Vein endothelial cell (primary cell): ENCODE measurements around a stretch of chr5.

DNA sequence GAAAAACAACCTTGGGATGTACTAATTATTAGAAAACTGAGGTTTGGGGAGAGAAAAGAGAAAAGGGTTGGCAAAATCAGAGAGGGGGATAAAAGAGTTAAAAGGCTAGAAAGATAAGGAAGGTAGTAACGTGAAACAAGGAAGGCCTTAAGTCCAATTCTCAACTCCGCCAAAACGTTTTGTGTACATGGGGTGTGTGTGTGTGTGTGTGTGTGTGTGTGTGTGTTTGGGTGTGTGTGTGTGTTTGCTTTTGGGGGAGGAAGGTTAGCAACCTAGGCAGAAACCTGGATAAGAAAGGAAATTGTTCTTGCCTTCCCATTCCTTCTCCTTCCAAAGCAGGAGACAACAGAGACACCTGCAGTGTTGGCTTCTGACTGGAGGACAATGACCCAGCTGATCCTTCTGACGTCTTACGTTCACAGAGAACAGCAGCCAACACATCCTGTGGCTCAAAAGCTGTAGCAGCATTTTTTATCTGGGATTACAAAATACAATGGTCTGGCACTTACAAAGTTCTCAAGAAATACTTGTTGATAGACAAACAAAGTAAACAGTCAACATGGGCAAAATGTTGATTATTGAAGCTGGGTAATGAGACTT is 4.1 kb upstream of the CCNG1 start:
- CAGE, long polyA plus RNA, result no peak

GRCh38 chr5:163914927-163915405 is 409.5 kb downstream of the MAT2B start:
- CAGE, long polyA plus RNA, result no peak

GRCh38 chr5:164119800-164120233 is 614.4 kb downstream of the MAT2B start:
- CAGE, long polyA plus RNA, result no peak

- CAGE, long polyA plus RNA, result no peak
These were observed 894.5 kb upstream of the TENM2 start for GRCh38 chr5:166084444-166084696.

DNA sequence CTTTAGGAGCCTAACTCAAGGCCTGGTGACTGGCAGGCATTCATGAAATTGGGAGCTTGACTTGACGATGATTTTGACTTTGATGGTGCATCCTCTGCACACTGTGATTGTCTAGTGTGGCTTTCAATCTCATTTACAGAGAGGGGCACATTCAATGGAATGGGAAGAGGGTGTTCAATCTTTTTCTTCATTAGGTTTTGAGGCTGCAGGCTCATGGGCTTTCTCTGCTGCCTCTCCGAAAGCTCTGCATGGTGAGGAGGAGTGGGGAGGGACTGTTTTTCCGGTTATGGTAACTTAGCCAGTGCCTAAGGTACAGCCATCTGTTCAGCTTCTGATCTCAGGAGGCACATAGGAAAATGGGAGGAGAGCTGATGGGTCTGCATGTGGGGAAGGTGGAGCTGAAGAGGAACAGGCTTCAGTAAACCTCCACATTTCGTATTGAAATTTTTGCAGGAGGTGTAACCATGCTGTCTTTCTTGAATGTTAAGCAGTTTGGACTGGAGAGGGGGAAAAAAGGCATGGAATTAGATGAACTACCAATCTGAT is 292.2 kb downstream of the TENM2 start:
- CAGE, long polyA plus RNA, result no peak

DNA sequence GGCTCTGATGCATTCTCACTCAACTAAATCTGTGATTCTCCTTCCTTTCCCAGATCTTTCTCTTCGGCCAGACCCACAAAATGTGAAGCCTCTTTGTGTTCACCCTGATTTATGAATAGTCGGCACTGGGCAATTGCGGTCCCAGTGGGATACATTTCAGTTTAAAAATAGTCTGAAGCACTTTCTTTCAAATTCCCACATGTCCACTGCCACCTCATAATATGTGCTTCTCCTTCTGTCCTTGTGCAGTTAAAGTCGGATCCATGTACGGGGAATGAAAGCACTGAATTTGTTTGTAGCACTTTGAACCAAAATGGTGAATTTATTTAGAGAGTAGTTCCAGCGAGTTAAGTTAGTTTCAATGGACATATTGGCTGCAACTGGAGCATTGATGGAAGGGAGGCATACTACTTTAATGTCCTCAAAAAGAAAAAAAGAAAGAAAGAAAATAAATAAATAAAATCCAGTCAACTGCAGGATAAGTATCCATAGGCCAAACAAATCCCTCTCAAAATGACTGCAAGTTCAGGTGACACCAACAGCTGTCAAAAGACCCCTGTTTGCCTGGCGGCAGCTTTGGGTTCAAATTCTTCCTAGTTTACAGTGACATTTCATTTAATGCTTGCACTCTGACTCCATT is 317.4 kb downstream of the TENM2 start:
- CAGE, long polyA plus RNA, result no peak

DNA sequence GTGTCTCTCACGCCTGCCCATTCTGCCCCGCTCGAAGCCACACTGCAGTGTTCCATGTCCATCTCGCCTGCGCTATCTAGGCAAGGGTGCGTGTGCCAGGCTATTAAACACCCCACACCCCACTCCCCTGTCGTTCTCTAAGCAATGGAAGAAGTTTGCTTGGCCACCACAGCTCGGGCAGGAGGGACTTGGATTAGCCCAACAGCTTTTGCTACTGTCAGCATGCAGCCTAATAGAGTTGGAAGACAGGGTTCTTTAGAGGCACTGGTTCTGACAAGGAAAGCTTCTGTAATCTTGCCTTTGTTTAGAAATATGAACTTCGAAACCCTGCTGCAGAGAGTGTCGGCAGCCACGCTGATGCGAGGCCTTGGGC is 268.6 kb upstream of the WWC1 start:
- CAGE, long polyA plus RNA, result no peak

- CAGE, long polyA plus RNA, result no peak
These were observed 37.4 kb downstream of the WWC1 start for GRCh38 chr5:168328830-168329268.

GRCh38 chr5:168330313-168331002 is 39.0 kb downstream of the WWC1 start:
- CAGE, long polyA plus RNA, result no peak

GRCh38 chr5:168393124-168393842 is 93.0 kb upstream of the RARS1 start:
- CAGE, long polyA plus RNA, result no peak

DNA sequence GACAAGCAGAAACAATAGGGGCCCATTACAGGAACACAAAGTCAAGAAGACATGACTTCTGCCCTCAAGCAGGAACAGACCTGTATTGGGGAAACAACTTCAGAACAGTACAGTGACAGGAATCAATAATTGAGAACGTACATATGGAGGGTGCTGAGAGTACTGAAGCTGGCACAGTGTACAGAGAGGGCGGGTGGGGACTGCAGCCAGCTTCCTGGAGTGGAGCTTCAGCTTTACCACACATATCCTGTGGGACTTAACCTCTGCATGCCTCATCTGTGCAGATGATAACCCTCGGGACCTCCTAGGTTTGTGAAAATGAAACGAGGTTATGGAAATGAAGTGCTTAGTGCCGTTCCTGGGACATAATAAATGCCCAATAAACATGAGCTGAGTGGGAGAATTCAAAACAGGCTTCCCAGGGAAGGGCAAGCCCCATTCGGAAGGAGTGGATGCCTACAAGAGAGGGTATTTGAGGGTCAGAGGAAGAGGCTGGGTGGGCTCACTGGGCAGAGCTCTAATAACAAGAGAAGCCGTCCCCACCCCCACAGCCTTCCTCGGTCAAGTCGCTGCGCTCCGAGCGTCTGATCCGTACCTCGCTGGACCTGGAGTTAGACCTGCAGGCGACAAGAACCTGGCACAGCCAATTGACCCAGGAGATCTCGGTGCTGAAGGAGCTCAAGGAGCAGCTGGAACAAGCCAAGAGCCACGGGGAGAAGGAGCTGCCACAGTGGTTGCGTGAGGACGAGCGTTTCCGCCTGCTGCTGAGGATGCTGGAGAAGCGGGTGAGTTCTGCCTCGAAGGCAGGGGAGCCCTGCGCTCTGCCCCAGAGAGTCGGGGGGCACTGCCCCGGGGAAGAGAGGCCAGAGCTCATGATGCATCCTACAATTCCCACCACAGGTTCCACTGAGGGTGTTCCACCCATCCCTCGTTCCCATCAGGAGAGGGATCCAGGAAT is 21.8 kb upstream of the RARS1 start:
- CAGE, long polyA plus RNA, result no peak

DNA sequence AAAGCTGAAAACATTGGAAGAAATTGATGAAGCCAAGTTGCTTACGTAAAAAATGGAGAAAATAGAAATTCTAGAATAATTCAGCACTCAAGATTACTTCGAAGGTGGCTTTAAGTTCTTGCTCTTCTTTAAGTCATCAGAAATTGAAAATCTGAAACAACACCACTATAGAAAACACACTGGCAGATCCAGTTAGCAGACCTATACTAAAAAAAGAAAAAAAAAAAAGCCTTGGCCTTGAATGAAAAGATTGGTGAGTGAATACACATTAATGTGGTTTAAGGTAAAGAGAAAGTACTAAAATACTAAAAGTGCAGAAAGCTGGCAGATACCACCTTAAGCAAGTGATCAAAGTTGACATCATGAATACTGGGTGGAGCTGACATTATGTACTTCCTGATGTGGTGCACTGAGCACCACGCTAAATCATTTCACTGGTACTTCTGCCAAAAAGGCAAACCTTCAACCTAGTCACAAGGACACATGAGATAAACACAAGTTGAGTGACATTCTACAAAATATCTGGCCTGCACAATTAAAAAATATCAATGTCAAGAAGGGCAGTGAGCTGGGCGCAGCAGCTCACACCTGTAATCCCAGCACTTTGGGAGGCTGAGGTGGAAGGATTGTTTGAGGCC is 33.7 kb upstream of the PANK3 start:
- CAGE, long polyA plus RNA, result no peak

GRCh38 chr5:168869869-168870388 is 290.8 kb upstream of the PANK3 start:
- CAGE, long polyA plus RNA, result no peak

- CAGE, long polyA plus RNA, result no peak
These were observed 287.1 kb downstream of the SLIT3 start for GRCh38 chr5:169013779-169014332.

DNA sequence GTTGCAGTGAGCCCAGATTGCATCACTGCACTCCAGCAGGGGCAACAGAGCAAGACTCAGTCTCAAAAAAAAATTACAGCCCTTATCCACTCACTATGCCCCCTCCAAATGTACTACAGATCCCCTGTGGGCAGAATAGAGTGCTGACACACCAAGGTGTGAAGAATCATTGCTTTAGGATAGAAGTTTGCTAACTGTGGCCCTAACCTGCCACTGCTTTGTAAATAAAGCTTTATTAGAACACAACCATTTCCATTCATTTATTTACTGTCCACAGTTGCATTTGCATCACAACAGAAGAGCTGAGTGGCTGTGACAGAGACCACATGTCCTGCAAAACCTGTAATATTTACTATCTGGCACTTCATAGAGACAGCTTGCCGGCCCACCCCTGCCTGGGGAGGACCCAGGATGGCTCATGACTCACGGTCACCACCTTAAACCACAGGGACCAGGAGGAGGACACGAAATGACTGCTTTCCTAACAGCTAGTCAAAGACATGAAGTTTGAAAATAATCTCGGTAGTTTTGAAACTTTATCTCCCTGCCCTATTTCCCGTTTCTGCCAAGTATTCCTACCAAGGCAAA is 206.3 kb downstream of the SLIT3 start:
- CAGE, long polyA plus RNA, result no peak

GRCh38 chr5:169286697-169286905 is 14.3 kb downstream of the SLIT3 start:
- CAGE, long polyA plus RNA, result no peak

DNA sequence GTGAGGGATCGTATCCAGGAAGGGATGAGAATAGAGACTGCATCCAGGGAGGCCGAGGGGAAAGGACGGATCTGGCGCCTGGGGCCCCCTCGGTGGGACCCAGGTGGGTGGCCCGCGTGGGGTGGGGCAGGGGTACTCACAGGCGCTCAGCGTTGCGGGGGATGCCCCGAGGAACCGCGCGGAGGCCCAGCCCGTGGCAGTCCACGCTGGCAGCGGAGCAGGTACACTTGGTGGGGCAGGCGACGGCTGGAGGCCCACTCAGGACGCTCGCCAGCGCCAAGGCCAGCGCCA is 621 bp downstream of the SLIT3 start:
- CAGE, long polyA plus RNA, result no peak

DNA sequence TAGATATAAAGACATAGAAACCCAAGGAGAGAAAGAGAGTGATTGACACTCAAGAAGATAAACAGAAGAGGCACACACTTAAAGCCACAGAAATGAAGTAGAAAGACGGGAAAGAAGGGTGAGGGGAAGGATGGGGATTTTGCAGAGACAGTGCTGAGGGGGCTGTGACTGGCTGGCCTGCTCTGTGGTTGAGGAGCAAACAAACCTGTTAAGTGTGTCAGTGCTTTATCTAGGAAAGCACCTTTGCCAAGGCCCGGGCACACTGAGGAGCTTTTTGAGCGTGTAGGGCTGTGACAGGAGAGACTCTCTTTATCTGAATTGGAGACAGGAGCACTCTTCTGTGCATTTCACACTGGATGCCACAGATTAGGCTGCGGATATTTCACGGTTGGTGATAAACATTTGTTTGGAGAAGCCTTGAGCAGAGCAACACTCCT is 109.1 kb downstream of the DOCK2 start:
- CAGE, long polyA plus RNA, result no peak

GRCh38 chr5:169980631-169981116 is 379 bp upstream of the INSYN2B start:
- CAGE, long polyA plus RNA, result no peak

DNA sequence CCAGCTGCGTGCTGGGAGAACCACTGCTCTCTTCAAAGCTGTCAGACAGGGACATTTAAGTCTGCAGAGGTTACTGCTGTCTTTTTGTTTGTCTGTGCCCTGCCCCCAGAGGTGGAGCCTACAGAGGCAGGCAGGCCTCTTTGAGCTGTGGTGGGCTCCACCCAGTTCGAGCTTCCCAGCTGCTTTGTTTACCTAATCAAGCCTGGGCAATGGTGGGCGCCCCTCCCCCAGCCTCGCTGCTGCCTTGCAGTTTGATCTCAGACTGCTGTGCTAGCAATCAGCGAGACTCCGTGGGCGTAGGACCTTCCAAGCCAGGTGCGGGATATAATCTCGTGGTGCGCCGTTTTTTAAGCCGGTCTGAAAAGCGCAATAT is 12.3 kb downstream of the C5orf58 start:
- CAGE, long polyA plus RNA, result no peak